HT-29 (cell line): ENCODE data around the genes TSR1, CLUH and HASPIN.

GRCh38 chr17:2023275-2024124 lies 1.6 kb downstream of the RTN4RL1 start:
- RAMPAGE, long total RNA, result no peak

DNA sequence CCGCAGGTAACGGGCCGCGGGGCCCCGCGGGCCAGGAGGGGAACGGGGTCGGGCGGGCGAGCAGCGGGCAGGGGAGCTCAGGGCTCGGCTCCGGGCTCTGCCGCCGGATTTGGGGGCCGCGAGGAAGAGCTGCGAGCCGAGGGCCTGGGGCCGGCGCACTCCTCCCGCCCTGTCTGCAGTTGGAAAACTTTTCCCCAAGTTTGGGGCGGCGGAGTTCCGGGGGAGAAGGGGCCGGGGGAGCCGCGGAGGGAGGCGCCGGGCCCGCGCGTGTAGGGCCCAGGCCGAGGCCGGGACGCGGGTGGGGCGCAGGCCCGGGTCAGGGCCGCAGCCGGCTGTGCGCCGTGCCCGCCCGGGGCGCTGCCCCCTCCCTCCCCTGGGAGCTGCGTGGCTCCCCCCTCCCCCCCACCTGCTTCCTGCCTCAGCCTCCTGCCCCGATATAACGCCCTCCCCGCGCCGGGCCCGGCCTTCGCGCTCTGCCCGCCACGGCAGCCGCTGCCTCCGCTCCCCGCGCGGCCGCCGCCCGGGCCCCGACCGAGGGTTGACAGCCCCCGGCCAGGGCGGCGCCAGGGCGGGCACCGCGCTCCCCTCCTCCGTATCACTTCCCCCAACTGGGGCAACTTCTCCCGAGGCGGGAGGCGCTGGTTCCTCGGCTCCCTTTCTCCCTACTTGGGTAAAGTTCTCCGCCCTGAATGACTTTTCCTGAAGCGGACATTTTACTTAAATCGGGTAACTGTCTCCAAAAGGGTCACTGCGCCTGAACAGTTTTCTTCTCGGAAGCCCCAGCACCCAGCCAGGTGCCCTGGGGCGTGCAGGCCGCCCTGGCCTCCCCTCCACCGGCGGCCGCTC lies 941 bp downstream of the HIC1 start:
- RAMPAGE, long total RNA, result no peak

DNA sequence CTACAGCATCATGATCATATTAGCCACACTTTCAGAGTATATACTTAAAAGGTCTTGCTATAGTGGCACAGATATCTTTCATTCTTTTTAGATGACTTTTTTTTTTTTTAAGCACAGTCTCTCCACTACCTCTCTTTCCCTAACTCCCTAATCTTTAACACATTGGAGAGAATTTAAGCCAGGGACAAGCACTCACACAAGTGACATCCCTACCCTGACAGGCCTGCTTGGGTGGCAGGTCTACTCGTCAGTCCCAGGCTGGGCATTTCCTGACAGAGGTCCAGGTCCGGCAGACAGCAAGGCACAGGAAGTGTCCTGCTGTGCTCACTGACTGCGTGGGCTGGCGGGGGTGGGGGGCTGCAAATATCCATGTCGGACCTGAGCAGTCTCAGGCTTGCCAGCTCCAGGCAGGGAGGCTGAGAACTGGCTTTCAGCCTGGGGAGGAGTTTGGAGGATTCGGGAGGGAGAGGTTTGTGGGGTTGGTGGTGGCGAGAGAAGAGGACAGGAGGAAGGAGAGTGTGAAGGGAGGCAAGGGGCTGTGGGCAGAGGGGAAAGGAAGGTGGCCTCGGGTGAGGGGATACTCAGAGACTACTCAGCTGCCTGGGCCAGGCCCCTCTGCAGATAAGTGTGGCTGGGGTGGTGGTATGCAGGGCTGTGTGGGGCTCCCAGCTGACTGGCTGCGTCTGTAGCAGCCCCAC lies 7.7 kb downstream of the HIC1 start:
- RAMPAGE, long total RNA, result no peak

GRCh38 chr17:2071394-2072617 lies 16.9 kb downstream of the HIC1 start:
- RAMPAGE, long total RNA, result no peak

GRCh38 chr17:2094941-2095638 lies 40.2 kb downstream of the HIC1 start:
- RAMPAGE, long total RNA, result no peak

DNA sequence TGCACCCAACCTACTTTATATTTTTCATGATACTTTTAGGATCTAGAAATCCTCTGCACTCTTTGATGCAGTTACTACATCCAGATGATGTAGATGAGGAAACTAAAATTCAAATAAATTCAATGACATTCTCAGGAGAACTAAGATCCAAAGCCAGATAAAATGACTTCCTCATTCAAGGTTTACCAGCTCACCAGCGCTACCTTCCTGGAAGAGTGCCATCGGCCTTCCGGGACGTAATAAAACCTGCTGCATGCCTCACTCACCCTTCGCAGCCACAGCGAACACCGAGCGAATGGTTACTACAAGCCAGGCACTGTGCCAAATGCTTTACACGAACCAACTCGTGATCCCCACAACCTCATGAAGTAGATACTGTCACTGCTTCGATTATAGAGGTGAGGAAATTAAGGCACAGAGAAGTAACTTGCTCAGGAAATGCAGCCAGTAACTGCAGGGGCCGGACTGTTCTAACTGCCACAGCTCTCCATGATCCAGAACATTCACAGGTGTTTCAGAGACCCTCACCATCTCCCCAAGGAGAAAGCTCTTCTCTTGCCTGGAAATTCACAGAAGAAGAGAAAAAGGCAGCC lies 46.6 kb downstream of the HIC1 start:
- RAMPAGE, long total RNA, result no peak

DNA sequence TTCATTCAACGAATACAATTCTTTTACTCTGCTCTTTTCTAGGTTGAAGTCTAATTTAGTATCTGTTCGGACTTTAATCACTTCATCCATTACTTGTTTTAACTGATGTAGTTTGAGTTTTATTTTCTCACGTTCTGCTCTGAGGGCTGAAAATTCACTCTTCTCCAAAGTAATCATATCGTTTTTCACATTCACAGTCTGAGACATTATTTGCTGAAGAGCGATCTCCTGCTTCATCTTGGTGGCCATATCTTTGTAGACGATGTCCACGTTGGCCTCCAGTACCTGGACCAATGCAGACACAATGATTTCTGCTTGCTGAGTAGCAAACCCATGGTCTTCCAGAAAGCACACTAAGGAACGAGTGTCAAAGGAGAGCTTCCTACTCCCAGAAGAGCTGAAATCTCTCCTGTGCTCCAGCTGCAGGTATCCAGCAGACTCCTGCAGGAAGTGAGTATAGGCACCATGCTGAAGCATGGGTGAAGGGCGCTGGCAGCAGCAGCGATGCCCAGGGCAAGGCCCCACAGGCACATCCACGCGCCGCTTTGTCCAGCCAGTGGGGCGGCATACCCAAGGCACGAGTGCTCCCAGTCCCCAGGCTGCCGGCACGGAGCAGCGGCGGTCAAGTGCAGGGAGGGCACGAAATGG lies 72.9 kb downstream of the HIC1 start:
- RAMPAGE, long total RNA, result no peak

DNA sequence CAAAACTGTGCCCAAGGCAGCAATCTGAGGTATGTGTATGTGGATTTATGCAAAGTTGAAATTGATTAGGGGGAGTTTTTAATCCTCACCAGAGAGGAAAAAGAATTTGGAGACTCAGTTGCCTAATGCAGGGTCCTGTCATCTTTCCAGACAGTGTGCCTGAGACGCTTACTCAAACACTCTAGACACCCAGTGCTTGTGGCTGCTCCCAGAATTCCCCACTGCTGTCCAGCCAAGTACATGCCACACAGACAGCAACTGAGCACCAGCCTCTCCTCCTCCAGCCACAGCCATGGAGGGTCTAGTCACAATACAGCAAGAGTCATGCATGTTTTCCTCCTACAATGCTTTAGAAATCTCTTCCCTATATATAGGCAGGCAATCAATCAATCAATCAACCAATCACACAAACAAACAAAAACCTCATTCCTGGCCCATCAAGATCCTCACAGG lies 118.1 kb downstream of the HIC1 start:
- RAMPAGE, long total RNA, result no peak

DNA sequence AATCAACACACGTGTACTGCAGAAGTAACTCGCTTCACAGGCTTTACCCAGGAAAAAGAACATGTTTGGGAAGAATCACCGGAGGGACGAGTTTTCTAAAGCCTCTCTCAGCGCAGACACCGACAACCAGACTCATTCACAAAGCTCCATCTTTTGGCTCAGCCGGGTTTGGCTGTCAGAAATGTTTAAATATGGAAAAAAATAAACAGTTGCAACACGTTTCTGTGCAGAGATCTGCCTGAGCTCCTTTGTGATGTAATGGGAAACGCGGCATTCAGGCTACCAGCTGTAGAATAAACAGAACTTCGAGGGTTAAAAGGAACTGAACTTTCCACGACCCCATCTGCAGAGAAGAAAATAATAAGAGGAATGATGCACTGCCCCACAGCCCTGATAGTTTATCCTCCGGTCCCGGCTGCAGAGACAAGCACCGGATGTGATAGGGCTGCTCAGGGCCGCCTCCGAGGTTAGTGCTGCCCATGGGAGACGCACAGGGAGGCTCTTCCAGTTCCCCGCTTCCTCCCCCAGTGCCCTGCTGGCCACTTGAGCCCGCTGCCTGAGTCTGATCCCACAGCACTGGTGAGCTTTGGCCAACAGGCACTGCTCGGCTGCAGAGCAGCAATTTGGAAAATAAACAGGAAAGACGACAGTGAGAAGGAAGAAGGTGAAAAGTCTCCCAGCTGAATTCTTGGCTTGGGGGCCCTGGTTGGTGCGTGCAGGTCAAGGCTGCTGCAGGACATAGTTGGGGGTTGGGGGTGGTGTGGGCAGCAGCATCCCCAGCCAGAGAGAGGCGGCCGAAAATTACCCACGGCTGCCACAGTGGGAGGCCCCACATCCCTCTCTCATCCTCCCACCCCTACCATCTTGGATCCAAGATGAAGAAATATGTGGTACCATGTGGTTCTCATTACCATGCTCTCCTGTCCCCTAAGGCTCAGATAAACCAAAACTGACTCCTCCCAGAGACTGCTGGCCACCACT lies 120.0 kb downstream of the HIC1 start:
- RAMPAGE, long total RNA, result no peak

- RAMPAGE, long total RNA, result no peak
Observed at GRCh38 chr17:2304101-2304388, 295 bp downstream of the SRR start.

- RAMPAGE, long total RNA, result no peak
Observed at GRCh38 chr17:2336241-2336808, at the start of gene TSR1. TSS of gene TSR1 (minus strand) at chr17:2336457.

- RAMPAGE, long total RNA, result no peak
Observed at GRCh38 chr17:2343068-2343967, 6.0 kb downstream of the SGSM2 start.

DNA sequence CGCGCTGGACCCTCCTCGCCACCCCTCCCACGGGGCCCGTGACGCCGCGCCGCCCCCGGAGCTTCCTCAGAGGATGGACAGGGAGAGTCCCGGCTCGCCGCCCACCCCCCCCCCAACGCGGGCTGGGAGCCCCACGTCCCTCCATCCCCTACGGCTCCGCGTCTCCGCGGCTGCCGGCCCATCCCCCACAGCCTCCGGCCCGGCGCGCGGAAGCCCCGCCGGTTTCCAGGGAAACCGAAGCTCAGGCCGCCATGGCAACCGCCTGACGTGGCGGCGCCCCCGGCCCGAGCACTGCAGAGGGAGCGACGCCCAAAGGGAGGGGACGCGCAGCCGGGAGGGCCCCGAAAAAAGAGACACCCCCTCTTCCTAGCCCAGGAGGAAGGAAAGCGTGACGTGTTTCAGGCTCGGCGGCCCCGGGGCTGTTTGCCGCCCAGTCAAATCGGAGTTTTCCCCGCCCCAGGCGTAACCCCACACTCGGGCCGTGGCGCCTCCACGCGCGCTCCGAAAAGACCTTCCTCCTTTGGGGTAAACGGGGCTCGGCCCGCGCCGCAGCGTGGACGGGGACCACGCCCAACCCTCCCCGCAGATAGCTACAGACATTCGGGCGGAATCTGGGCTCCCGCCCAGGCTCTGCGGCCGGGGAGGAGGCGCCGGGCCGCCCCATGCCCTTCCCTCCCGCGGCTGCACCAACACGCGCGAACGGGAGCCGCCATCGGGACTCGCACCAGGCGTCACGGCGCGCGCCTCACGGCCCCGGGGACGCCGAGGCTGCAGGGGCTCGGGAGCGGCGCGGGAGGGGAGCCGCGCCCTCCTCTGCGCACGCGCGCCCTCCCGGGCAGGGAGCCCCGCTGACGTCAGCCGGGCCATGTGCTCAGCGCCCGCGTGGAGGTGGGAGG lies 7.6 kb downstream of the MNT start:
- RAMPAGE, long total RNA, result no peak

DNA sequence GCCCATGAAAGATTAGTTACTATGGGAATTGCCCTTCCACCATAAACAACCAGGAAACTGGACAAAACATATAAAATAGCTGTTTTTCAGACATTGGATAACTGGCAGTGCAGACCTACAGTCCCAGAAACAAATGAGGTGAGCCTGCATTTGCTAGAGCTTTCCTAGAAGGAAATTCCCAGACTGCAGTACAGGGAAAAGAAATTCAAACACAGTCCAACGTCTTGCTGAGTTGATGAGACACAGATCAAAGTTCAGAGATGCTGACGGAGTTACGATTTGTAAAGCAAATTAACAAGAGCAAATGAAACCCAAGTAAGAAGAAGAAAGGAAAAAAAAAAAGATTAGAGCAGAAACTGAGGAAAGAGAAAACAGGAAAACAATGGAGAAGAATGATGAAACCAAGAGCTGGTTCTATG lies 41.3 kb upstream of the MNT start:
- RAMPAGE, long total RNA, result no peak

DNA sequence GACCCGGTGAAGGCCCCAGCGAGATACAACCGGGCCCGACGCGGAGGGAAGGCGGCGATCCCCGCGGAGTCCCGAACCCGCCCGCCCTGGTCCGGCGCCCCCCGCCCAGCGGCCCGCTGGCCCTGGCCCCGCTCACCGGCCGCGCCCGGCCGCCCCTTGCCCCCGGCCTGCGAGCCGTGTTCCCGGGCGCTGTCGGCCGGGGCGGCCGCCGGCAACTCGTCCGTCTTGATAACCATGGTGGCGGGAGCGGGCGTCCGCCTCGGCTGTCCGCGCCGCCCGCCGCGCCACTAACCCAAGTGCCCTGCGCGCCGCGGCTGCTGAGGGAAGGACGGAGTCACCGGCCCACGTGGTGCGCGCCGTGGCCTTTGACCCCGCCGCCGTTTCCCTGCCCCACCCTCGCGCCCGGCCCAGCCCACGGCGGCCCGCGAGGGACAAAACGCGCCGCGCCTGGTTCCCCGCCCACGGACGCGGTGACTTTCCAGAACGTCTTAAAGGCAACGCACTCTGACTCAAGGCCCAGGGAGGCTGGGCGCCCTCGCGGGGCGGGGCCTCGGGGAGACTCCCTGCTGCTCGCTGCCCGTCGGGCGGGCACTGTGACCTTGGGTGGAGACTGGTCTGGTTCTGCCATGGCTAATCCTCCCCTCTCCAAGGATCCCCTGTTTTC lies at the start of gene CLUH:
CLUH (minus strand) TSS at position 339 of the 664 bp plus-strand sequence.
- RAMPAGE, long total RNA, result no peak

DNA sequence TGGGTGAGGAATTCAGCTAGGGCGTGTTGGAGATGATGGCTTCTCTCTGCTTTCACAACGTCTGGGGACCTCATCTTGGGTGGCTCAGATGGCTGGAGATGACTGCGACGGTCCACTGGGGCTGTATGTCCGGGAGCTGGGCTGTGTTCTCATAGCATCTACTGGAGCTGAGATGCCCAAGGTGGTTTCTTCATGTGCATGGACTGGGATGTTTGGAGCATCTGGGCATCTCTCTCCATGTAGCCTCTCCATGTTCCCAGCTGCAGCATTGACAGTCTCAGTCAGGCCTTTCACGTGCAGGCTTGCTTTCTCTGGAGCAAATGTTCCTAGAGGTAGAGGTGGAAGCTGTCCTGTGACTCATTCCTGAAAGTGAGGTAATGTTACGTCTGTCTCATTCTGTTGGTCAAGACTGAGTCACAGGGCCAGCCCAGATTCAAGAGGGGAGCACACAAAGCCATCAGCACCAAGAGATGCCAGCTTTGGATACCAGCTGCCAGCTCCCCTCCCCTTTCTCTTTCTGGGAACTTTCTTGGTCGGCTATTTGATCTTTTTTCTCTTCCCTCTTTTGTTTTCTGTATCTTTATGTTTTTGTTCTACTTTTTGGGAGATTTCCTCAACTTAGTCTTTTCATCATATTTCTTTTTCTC lies 96.3 kb downstream of the RAP1GAP2 start:
- RAMPAGE, long total RNA, result no peak

- RAMPAGE, long total RNA, result no peak
Observed at GRCh38 chr17:2996250-2996616, 67.2 kb downstream of the OR1D5 start.

DNA sequence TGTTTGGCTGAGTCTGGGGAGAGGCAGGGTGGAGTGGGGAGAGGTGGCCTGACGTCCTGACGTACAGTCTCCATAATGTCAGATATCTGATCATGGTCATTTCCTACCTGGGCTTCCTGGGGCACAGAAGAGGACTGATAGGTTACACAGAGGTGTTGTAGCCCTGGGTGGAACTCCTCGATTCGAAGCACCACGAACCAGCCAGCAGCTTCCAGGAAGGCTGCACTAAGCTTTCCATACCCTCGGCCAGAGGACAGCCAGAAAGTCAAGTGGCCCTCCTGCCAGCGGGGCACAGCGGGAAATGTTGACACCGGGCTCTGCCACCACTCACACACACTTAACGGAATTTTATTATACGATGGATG lies 34.0 kb downstream of the OR1D5 start:
- RAMPAGE, long total RNA, result no peak

DNA sequence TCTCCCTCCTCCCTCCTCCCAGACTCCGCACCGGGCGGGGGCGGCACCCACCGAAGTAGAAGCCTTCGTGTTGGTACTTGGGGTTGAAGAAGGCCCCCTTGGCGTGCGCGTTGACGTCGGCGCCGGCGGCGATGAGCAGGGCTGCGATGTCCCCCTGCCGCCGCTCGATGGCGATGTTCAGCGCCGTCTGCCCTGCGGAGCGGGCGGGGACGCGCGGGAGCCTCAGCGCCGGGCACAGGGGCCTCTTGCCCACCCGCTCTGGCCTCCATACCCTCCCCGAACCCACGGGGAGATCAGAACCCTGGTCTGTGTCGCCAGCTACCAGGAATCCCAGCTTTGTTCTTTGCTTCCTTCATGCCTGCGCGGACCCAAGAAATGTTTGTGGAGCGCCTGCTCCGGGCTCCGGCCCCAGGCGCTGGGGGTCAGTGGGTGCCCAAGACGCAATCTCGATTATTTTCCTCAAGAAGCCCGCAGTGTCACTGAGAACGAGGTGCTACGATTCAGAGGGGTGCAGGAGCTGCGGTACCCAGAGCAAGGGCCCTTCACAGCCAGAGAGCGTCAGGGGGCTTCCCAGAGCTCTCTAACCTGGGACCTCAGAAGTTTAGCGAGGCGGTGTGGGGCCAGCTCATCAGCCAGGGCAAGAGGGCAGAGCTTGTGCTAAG lies 22.0 kb downstream of the TRPV3 start:
- RAMPAGE, long total RNA, result no peak

GRCh38 chr17:3723184-3724047 lies at the start of gene HASPIN:
TSS of gene HASPIN (plus strand) at chr17:3723903.
- RAMPAGE, long total RNA, result no peak